Ovary (tissue), 7 donors: ENCODE results near the genes ENO4 and GRK5.

- PRO-cap, 7 experiments: peak in 7 of 7 experiments; most common plus-strand start chr10:116849822 (in 7); most common minus-strand start chr10:116849418 (in 7)
- RAMPAGE, long total RNA, 2 experiments: start-site peak on the plus strand in 2 of 2 experiments, at chr10:116849499-116849564 at its widest, 14 to 60 reads per replicate; start-site peak on the minus strand in 2 of 2 experiments, at chr10:116849659-116849750 at its widest, 38 to 143 reads per replicate
Observed at GRCh38 chr10:116849343-116850066, at the start of gene ENO4. TSS of gene ENO4 (plus strand) at chr10:116849499.

- PRO-cap, 7 experiments: no peak in any of the 7 experiments
- RAMPAGE, long total RNA, 2 experiments: no peak in any of the 2 experiments
Observed at GRCh38 chr10:117003159-117003825, 1.7 kb downstream of the SHTN1 start.

DNA sequence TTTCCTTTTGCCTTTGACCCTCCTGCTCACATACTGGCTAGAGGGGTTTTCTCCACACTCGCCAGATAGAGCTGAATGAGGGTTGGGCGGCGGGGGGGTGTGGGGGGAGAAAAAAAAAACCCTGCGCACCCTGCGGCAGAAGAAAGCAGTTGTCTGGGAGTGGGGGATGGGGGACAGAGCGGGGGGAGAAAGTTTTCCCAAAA, 575 bp upstream of the VAX1 start:
- PRO-cap, 7 experiments: no peak in any of the 7 experiments
- RAMPAGE, long total RNA, 2 experiments: no peak in any of the 2 experiments

GRCh38 chr10:117167718-117167958, 29.6 kb upstream of the VAX1 start:
- PRO-cap, 7 experiments: no peak in any of the 7 experiments
- RAMPAGE, long total RNA, 2 experiments: no peak in any of the 2 experiments

DNA sequence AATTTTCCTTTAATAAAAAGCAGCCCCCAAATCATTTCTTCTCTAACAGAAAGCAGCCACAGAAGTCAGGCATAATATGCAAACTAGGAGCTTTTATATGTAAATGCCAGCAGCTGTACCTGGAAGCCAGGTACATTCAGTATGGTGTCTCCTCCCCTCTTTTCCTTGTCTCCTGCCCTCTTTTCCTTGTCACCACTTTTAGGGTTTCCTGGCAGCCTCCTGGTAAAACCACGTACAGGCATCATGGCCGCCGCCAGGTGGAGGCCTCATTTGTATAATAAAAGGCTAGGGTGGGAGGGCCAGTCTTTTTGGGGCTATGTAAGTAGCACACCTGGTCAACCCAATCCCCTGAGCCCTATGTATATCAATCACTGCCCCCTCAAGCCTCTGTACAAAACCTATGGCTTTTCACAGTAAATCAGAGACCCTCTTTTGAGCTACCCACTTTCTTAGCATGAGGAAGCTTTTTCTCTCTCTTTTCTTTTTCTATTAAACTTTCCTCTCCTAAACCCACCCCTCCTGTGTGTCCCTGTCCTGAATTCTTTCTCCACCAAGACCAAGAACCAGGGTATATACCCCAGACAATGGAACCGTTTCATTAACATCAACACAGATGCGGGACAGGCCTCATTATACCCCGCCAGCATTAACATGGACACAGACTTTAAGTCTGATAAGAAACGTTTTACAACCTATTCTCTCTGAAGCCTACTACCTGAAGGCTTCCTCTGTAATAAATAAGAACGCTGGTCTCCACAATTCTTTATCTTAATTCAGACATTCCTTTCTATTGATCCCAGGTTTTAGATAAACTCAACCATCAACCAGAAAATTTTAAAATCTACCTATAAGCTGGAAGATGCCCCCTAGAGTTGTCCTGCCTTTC, 28.4 kb downstream of the PDZD8 start:
- PRO-cap, 7 experiments: no peak in any of the 7 experiments
- RAMPAGE, long total RNA, 2 experiments: no peak in any of the 2 experiments

GRCh38 chr10:117373829-117374169, 1.4 kb downstream of the PDZD8 start:
- PRO-cap, 7 experiments: peak in 5 of 7 experiments; most common plus-strand start chr10:117374038 (in 5); most common minus-strand start chr10:117373979 (in 1)
- RAMPAGE, long total RNA, 2 experiments: no peak in any of the 2 experiments

DNA sequence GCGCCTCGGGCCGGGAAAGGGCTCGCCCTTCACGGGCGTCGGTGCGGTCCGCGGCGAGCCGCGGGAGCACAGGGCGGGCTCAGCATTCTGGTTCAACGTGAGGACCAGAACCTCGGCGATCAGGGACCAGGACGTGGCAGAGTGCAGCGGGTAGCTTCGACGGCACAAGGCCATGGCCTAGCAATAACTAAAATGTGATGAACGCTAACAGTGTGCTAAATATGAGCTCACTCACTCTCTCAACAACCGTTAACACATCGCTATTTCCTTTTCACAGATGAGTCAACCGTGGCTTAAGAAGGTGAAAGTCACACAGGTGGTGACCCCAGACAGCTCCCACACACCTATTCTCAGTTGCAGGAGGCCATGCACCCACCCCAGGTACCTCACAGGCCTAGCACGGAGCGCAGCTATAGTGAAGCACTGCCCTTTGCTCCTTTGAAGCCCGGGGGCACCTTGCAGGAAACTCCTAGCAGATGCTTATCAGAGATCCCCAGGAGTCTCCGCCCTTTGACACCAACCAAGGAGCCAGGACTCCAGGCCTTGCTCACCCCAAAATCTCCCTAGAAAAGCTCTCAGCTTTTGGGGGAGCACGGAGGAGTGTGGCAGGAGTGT, 4.4 kb upstream of the EMX2 start:
- PRO-cap, 7 experiments: no peak in any of the 7 experiments
- RAMPAGE, long total RNA, 2 experiments: no peak in any of the 2 experiments

DNA sequence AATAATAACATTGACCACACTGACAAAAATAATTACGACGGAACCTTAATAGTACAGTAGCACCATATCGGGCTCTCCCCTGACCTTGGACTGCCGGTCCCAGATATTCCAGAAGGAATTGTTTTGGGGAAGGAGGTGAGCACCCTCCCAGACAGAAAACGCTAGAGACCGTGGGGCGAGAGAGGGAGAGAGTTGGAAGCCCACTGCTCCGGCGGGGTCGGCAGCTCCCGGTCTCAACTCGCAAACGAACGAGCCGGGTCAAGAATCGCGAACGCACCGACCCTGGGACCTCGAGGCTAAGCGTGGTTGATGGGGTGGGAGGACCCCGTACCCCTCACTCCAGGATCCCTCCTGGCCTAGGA, 913 bp upstream of the EMX2 start:
- PRO-cap, 7 experiments: peak in 7 of 7 experiments; most common plus-strand start position 164 of the sequence (in 7); most common minus-strand start position 303 of the sequence (in 1)
- RAMPAGE, long total RNA, 2 experiments: no peak in any of the 2 experiments

DNA sequence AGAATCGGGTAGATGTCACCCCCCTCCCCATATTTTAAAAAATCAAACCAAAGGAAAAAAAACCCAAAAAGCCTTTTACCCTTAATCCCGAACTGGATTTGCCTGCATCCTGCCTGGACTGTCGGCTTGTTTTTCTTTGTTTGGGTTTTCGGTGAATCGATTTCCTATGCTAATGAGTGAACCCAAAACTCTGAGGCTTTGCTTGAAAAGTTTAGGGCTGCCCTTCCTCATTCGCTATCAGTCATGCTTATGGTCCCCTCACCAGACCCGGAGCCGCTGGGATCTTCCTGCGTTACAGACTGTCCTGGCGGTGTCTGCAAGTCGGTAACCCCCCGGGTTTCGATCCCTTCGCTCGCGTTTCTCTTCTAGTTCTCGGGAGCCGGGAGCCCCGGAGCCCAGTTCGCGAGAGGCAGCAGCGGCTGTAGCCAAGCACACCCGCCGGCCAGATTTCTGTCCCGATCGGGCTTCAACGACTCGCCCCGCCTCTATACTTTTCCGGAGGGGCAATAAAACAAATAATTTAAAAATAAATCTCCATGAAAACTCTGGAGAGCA, 2.2 kb downstream of the EMX2 start:
- PRO-cap, 7 experiments: peak in 4 of 7 experiments; most common plus-strand start position 398 of the sequence (in 2); most common minus-strand start position 294 of the sequence (in 1)
- RAMPAGE, long total RNA, 2 experiments: no peak in any of the 2 experiments

DNA sequence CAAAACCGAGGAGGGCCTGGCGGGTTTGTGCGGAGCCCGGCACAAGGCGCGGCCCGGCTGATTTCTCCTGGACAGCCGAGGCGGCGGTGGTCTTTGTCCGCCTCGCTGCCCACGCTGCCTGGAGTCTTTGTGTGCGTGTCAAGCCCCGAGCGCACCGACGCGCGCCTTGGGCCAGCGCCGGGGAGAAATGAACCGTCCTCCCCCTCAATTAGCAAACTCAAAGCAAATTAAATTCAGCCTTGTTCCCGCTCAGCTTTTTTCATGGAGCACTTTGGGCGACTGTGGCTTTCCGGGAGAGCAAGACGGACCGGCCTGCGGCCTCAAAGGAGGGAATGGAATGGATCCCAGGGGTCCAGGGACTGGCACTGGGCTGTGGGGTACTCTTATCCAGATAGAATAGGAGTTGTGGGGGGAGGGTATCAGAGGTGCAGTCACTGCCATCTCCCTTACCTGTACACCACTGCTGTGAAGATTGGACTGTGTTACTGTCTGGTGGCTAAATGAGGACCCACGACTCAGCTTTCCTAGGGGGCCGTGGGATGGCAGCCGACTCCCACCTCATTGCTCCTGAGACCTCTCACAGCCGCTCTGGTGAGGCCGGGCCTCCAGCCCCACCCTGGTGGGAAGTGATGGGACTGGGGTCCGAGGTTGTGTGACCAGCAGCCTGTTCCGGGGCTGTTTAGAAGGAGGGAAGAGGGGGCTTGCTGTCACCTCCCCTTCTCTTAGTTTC, 4.2 kb downstream of the EMX2 start:
- PRO-cap, 7 experiments: peak in 2 of 7 experiments; most common minus-strand start position 69 of the sequence (in 1)
- RAMPAGE, long total RNA, 2 experiments: no peak in any of the 2 experiments

- PRO-cap, 7 experiments: peak in 1 of 7 experiments; most common minus-strand start chr10:118047280 (in 1)
- RAMPAGE, long total RNA, 2 experiments: no peak in any of the 2 experiments
Observed at GRCh38 chr10:118047176-118047757, 526 bp upstream of the RAB11FIP2 start.

DNA sequence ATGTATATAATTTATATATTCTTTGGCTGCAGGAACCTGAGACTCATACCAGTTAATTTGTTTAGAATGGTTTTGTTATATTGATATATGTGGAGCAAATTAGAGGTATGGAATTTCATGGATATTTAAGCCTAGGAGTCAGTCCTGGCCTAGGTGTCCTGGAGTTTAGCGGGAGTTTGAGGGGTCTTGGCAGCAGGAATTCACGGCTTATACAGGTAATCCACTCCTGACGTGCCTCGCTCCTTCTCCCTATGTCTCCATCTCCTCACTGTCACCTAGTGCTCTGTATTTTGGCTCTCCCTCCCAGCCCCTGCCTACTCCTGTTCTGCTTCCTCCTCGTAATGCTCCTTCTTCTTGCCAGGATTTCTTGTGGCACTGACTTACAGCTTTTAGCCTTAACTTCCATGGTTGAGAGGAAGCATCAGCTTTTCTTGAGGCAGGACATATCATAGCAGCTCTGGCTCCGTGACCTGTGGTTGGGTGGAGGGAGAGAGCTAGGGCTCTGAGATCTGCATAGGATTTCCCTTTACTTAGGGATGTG, 10.4 kb upstream of the RAB11FIP2 start:
- PRO-cap, 7 experiments: no peak in any of the 7 experiments
- RAMPAGE, long total RNA, 2 experiments: no peak in any of the 2 experiments

- PRO-cap, 7 experiments: no peak in any of the 7 experiments
- RAMPAGE, long total RNA, 2 experiments: no peak in any of the 2 experiments
Observed at GRCh38 chr10:118687337-118687827, 67.4 kb downstream of the CACUL1 start.

GRCh38 chr10:118704560-118705258, 50.1 kb downstream of the CACUL1 start:
- PRO-cap, 7 experiments: no peak in any of the 7 experiments
- RAMPAGE, long total RNA, 2 experiments: no peak in any of the 2 experiments

- PRO-cap, 7 experiments: no peak in any of the 7 experiments
- RAMPAGE, long total RNA, 2 experiments: no peak in any of the 2 experiments
Observed at GRCh38 chr10:118744281-118744793, 10.4 kb downstream of the CACUL1 start.

DNA sequence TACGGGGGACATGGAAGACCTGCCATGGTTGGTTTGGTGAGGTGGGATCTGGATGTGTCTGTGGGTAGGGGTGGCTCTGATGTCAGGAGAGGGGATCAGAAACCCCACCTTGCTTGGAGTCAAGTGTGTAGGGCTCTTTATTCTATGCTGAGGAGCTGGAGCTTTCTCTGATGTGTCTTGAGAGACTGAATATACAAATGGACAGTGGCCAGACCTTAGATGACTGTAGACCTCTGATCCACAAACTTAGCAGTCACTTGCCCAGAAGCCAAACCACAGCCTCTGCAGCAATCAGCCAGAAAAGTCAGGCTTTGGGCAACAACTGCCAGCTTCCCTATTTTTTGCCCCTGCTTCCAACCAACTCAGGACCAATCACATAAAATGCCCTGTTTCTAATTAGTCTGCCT, 37.6 kb upstream of the CACUL1 start:
- PRO-cap, 7 experiments: no peak in any of the 7 experiments
- RAMPAGE, long total RNA, 2 experiments: no peak in any of the 2 experiments

DNA sequence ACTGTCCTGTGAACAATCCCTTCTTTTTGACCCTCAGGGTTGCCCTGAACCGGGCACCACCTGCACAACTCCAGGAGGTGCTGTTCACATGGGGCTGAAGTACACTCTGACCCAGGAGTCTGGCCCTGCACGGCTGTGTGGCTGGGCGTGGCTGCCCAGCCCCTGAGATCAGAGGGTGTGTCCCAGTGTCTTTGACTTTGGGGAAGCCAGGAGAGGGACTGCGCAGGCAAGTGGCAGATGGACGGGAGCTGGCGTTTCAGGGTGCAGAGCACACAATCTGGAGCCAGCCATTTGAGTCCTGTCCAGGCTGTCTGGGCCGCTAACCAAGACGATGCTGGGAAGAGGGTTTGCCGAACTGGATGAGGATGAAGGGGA, 121.0 kb upstream of the NANOS1 start:
- PRO-cap, 7 experiments: no peak in any of the 7 experiments
- RAMPAGE, long total RNA, 2 experiments: no peak in any of the 2 experiments

- PRO-cap, 7 experiments: no peak in any of the 7 experiments
- RAMPAGE, long total RNA, 2 experiments: no peak in any of the 2 experiments
Observed at GRCh38 chr10:119056687-119057108, 23.9 kb downstream of the EIF3A start.

DNA sequence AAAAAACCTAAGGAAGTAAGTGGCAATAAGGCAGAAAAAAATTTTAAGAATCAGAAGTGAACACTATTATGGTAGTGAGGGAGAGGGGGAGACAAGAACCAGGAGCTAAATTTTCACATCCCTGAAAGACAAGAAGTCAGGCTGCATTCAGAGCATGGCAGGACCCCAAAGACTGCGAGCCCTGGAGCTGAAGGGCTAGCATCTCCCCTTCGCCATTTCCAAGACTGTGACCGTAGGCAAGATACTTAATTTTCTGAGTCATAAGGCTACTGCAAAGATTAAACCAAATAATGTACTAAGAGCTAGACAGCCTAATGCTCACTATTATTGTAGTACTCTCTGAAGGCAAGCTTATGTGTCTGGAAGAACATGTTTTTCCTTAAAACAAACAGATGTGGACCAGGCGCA, 14.1 kb downstream of the EIF3A start:
- PRO-cap, 7 experiments: no peak in any of the 7 experiments
- RAMPAGE, long total RNA, 2 experiments: no peak in any of the 2 experiments

DNA sequence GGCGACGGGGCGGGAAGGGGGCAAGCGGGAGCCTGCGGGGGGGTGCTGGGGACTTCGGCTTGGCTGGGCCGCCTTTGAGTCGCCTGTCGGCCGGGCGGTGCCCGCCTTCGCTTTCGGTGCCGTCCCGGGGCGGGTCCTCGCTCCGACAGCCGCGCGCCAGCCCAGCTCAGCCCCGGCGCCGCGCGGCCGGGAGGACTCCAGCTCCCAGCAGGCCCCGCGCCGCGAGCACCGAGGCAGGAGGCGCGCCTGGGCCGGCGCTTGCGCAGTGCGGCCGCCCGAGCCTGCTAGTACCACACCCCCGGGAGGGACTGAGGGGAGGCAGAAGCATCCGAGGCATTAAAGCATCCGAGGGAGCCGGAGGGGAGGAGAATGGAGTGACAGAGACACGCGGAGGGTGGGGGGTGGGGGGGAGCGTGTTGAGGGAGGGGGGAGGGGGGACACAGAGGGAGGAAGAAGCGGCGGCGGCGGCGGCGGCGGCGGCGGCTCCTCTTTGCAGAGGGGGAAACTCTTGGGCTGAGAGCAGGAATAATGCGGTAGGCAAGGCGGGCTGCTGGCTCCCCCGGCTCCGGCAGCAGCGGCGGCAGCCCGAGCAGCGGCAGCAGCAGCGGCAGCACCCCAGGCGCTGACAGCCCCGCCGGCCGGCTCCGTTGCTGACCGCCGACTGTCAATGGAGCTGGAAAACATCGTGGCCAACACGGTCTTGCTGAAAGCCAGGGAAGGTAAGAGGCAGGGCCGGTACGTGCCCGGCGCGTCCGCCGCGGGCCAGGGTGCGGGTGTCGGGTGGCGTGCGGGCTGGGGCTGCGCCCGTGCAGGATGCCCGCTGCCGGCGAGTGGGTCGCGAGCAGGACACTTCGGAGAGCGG, at the start of gene GRK5:
Gene GRK5, plus strand, starts transcription at position 321 of the 862 bp plus-strand sequence.
- PRO-cap, 7 experiments: peak in 7 of 7 experiments; most common plus-strand start position 366 of the sequence (in 4); most common minus-strand start position 147 of the sequence (in 7)
- RAMPAGE, long total RNA, 2 experiments: no peak in any of the 2 experiments